HT-29 (cell line): ENCODE results near the genes RD3L and INF2.

DNA sequence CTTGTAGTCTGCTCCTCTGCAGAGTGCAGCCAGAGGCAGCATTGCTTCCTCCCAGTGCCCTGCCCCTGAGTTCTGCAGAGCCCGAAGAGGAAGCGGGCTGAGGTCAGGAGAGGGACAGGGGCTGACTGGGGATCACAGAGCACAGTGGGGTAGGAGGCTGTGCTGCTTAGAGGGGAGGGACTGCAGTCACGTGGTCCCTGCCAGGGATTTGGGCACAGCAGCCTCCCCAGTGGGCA, 2.4 kb upstream of the TRMT61A start:
- RAMPAGE, long total RNA = no peak

DNA sequence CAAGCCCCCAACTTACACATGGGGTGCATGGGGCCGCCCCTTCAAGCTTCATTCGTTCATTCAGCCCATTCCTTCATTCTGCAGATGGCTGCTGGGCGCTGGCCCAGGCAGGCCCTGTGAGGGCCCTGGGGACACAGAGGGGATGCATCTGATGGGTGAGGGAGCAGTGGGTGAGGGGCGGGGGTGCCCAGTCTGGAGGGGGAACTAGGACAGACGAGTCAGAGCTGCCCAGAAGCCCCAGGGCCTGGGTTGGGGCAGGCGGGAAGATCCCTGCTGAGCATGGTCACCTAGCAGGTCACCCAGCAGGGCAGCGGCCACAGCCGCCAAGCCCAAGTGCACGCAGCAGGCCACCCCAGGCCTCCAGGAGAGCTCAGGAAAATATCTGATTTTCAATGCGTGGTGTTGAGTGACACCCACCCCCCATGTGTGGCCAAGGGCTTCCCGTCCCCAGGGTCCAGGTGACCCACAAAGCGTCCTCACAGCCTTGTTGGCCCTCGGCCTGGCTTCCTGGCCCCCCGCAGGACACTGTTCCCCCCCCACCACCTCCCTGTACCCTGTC, 14.2 kb downstream of the TRMT61A start:
- RAMPAGE, long total RNA = no peak

DNA sequence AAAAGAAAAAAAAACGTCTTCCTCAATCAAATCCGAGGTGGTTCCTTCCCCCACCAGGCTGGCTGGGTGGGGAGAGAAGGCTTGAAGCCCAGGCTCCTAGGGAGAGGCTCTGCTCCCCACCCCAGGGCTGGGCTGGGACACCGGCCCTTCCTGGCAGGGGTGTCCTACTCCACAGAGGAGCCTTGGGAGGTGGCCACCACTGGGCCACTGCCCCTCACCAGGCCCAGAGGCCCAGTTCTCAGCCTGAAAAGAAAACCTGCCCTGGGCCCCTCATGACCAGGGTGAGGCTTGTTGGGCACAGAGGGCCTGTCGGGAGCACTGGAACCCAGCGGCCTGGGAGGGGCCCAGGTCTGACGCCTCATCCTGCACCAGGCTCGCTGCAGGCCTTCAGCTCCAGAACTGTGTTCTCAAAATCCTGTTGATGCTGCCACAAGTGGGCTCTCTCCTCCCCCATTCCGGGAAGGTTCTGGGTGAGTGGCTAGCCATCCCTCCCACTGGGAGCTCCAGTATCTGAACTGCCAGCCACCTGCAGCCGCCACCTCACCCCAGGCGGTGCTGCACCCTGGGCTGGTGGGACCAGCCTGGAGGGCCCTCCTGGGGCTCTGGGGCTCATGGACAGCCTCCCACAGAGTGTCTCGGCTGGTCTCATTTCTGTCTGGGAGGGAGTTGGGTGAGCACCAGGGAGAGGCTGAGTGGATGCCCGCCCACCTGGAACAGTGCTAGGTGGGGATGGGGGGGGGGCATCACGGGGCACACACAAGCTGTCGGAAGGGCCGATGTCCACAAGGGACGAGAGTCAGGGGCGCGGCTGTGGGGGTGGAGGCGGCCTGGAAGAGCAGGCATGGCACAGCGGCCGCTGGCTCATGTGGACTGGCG, 11.8 kb downstream of the BAG5 start:
- RAMPAGE, long total RNA = no peak

DNA sequence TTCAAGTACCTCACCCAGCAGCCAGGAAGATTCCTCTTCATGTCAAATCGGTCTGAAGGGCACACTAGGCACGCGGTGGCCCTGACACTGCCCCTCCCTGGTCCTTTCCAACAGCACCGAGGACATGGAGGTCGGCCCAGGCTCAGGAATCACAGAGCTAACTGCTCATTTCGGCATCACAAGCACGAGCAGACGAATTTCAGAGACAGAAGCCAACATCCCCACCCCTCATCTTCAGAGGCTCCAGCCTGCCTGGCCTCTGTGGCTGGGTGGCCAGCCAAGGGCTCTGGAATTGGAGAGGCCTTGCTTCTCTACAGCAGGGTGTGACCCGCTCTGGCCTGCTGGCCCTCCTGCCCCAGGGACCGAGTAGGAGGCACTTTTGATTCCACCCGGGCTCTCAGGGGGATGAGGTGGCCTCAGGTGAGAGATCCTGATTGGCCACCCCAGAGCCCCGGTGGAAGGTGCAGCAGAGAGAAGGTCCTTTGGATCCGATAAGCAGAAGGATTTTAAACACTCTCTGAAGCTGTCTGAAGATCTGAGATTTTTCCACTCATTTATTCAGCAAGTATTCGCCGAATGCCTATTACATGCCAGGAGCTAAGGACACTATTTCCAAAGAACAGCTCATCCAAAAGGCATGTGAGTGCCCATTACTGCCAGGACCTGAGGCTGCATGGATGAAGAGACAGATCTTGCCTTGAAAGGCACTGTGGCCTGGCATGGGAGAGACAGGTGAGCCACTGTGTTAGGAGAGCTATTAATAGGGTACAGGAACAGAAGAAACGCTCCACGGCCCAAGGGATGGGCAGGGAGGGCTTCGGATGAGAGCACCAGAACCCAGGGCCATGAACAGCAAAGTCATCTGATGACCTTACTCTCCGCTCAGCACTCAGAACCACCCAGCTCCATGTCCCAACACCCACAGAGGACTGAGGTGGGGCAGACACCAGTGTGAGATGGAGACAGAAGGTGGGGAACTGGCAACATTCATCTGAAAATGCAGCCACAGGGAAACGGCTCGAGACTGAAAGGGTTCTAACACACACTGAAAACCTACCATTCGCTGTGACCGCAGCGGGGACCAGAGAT, 10.2 kb downstream of the BAG5 start:
- RAMPAGE, long total RNA = no peak

DNA sequence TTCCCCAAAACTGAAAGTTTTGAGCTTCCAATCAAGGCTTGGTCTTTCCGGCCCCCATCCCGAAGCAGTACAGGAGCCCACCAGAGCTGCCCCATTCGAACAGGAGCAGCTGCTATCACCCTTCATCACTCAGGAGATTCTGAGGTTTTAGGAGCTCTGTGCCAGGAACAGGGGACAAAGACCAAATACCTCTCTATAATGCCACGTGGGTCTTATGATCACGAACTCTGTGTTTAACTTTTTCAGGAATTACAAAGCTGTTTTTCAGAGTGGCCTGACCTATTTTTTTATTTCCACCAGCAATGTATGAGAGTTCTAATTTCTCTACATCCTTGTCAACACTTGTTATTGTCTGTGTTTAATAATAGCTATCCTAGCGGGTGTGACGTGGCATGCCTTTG, 21.6 kb downstream of the COA8 start:
- RAMPAGE, long total RNA = no peak

GRCh38 chr14:103594072-103594764, 31.5 kb downstream of the COA8 start:
- RAMPAGE, long total RNA = no peak

DNA sequence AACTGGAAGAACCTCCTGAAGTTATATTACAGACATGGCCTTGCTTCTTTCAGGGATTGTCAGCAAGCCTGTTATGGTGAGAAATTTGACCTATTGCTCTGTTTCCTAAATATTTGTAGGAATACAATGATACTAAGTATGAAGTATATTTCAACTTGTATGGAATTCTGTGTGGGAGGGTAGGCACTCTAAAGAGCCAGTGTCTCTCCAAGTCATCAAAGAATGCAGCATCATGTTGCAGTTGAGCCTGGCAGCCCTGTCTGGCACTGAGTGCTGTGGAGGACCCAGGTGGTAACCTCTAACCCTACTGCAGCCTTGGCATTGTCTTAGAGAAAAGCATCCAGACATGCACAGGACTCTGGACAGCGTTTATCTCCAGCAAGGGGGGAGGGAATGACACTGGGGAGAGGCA, 1.6 kb downstream of the KLC1 start:
- RAMPAGE, long total RNA = no peak

GRCh38 chr14:103679283-103679695, 36.0 kb downstream of the XRCC3 start:
- RAMPAGE, long total RNA = no peak

- RAMPAGE, long total RNA = no peak
These were observed 6.1 kb downstream of the ZFYVE21 start for GRCh38 chr14:103721575-103722220.

DNA sequence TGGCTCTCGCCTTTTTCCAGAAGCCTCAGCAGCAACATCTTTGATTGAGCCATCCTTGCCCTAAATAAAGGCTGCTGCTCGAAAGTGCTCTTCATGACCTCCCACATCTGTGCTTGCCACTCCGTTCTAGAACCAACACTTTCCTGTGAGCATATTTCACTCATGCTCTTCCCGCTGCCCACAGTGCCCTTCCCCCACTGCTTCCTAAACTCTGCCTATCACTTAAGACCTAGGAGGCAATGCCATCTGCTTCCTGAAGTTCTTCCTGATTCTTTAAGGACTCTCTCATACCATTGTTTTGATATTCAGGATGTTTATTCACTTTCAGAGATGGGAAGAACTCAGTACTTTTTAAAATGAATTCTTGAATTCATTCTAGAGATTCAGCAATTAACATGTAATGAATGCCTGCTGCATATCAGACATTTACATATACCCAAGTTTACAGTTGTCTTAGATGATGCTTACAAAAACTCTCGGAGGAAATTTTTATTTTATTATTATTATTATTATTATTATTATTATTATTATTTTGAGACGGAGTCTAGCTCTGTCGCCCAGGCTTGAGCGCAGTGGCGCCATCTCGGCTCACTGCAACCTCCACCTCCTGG, 50.0 kb downstream of the ZFYVE21 start:
- RAMPAGE, long total RNA = no peak

DNA sequence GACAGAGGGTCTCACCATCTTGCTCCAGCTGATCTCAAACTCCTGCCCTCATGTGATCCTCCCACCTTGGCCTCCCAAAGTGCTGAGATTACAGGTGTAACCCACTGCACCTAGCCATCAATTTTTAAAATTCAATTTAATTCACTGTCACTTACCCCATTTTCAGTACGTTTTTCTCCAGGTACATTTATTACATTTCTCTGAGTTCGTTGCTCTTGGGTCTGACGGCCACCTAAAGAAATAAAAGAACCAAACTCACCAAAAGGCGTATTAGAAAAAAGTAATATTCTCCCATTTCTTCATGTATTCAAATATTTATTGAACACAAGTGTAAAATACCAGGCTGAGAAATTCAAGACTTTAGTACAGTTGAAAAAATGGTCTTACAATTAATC, 63.0 kb downstream of the ZFYVE21 start:
- RAMPAGE, long total RNA = no peak

DNA sequence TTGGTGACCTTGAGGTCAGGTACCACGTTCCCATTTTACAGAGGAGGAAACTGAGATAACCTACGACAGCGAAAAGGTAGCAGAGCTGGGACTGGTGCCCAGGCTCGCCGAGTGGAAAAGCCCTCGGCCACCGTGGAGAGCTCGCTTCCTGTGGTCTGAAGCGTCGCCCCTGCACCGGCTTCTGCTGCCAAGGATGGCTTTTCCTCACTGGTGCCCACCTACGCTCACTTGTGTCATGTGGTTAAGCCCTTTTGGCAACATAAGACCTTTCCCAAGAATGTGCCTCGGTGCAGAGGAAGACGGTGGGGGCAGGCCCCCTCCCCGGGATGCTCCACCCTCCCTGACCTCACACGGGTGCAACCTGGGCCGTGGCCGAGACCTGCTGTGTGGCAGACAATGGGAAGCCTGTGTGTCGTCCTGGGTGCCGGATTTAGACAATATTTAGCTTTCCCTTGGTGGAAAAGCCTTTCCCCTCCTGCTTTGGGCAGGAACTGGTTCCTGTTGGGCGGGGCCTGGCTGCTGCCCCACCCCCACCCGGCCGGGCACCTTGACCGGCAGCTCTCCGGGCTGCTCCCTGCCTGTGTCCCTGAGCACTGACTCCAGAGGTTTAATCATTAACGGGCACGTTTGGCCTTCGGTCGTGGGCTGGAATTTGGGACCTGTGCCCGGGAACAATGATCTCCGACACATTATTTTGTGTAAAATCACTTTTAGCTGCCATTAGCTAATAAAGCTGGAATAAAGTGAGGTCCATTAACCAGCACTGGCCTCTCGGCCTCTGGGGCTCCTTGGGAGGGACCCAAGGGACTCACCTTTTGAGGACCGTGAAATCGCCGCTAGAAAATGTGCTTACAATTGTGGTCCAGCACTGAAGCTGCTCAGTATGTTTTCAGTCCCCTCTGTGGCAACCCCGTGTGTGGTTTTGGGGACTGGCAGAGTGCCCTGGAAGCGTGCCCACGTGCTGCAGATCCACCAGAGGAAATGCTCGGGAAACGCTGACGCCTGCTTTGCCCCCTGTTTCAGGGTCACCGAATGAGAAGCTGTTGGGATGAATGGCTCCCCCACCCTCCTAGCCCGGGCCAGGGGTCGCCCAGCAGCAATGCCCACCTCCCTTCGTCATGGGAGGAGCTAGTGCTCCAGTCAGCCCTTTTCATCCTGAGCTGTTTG, 32.6 kb upstream of the PPP1R13B start:
- RAMPAGE, long total RNA = no peak

DNA sequence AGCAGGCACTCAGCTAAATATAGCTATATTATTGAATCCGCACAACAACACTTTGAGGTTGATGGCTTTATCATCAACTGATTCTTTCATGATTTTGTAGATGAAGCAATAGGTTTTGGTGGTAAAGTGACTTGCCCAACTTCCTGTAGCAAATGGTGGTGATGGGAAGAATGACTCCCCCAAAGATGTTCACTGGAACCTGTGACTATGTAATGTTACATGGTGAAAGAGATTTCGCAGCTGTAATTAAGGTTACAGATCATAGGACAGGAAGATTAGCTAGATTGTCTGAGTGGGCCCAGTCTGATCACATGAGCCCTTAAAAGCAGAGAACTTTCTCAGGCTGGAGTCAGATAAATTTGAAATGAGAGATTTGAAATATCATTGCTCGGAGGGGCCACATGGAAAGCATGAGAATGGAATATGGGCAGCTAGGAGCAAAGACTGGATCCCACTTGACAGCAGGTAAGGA, 3.3 kb downstream of the TDRD9 start:
- RAMPAGE, long total RNA = no peak

GRCh38 chr14:103942258-103942887, at the start of gene RD3L:
RD3L (minus strand) TSS chr14:103942529.
- RAMPAGE, long total RNA = no peak

DNA sequence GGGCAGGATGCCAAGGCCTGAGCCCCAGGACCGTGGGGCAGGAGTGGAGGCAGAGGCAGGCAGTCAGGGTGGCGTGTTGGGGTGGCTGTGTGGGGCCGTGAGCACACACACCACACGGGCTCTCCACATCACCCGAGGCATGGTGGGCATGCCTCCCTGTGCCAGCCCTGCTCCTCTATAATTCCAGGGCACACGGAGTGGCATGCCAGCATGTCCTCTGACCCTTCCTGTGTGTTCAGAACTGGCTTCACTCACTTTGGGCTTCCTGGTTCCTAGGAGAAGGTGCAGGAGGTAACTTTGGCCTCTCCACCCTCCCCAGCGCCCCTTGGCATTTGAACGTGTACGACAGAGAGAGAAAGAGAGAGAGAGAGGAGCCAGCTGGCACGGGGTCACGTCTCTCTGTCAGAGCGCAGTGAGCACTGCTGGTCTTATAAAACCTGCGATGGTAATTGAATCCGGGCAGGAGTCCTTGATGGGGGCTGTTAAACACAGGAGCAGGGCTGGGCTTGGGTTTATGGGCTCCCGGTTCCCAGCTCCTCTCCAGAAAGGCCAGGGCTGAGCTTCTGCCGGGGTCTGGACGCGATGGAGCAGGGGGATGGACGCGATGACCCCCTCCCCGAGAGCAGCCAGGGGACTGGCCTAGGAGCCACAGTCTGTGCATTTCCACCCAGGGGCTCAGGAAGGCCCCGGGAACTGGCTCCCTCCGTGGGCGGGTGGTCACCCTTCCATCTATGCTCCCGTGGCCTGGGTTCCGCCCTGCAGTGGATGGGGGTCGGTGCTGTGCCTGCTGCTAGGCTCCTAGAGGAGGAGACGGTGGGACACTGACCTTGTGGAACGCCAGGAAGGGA, 144.4 kb downstream of the KIF26A start:
- RAMPAGE, long total RNA = no peak

DNA sequence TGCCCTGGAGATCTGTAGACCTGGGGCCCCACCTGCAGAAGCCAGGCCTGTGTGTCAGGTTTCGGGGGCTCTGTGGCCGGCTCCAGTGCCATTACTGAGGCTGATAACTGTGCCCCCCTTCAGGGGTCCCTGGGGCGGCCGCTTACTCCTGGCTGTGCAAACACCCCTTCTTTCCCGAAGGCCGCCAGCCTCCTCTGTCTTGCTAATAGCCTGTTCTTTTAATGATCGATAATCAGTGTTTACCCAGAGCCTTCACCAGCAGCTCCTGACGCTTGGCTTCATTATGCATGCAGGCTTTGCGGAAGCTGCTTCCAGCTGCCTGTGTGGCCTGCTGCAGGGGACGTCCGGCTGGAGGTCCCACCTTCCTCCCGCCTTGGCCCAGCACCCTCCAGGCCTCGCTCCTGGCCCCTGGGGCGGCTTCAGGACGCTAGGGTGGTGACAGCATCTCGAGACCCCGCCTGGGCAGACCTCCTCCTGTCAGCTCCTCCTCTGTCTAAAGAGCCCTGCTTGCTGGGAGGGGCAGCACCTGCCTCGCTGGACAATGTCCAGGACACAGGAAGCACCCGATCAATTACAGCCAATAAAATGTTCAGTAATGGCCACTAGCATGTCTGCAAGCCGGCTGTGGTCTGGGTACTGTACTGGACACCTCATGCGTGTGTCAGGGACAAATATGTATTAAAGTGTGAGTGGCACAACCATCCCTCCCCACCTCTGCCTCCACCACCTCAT, 153.1 kb downstream of the KIF26A start:
- RAMPAGE, long total RNA = no peak

GRCh38 chr14:104389292-104389726, 190.3 kb upstream of the C14orf180 start:
- RAMPAGE, long total RNA = no peak

- RAMPAGE, long total RNA = no peak
These were observed 6.5 kb downstream of the C14orf180 start for GRCh38 chr14:104586134-104586428.

DNA sequence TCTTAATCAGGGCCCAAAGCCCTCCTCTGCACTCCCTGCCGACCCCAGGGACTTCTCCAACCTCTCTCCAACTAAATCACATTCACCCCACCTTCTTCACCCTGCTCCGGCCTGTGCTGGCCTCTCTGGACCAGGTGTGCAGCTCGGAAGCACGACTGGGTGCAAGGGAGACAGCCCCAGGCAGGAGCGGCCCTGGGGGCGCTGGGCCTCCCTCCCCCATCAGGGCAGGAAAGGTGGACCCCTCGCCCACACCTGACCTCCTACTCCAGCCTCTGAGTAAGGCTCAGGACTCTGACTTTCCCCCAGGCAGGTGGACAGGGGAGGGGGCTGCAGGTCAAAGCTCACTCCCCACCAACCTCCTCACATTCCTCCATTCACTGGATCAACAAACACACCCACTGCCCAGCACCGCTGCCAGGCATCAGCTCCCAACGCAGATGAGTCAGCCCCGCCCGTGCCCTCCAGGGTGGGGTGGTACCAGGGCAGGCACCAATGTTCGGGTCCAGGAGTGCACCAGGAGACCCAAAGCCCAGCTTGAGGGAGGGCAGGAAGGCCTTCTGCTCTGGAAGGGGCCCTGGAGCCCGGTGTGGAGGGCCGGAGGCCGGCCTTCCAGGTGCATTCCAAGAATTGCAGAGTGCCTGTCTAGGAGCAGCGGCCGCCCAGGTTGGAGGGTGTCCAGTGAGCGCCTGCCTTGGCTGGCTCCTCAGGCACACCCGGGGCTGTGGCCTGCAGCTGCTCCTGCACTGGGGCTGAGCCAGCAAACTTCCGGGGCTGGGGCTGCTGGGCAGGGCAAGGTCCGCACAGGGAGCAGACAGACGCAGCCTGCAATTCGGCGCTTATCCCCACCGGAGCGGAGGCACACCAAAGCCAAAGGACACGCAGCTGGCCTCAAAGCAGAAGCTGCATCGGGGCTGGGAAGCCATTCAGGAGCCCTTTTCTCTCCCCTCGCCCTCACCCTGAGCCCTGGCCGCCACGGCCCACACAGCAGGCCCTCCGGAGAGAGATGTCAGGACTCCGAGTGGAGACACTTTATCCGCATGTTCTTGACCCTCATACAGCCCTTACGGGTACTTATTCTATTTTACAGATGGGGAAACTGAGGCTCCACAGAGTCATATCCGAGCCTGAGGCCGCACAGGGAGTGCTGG, 1.5 kb upstream of the INF2 start:
- RAMPAGE, long total RNA = no peak

GRCh38 chr14:104688654-104689728, at the start of gene INF2:
INF2 (plus strand) TSS chr14:104689618.
- RAMPAGE, long total RNA = no peak